ENCODE data around the genes DCTPP1 and ZNF747.

- PRO-cap = no peak
Measured at GRCh38 chr16:30187705-30188110, 4.3 kb downstream of the CORO1A start.

- PRO-cap = bidirectional peak, plus-strand start at chr16:30355922, minus-strand start at chr16:30355847
Measured at GRCh38 chr16:30355608-30356089, 541 bp upstream of the CD2BP2 start.

DNA sequence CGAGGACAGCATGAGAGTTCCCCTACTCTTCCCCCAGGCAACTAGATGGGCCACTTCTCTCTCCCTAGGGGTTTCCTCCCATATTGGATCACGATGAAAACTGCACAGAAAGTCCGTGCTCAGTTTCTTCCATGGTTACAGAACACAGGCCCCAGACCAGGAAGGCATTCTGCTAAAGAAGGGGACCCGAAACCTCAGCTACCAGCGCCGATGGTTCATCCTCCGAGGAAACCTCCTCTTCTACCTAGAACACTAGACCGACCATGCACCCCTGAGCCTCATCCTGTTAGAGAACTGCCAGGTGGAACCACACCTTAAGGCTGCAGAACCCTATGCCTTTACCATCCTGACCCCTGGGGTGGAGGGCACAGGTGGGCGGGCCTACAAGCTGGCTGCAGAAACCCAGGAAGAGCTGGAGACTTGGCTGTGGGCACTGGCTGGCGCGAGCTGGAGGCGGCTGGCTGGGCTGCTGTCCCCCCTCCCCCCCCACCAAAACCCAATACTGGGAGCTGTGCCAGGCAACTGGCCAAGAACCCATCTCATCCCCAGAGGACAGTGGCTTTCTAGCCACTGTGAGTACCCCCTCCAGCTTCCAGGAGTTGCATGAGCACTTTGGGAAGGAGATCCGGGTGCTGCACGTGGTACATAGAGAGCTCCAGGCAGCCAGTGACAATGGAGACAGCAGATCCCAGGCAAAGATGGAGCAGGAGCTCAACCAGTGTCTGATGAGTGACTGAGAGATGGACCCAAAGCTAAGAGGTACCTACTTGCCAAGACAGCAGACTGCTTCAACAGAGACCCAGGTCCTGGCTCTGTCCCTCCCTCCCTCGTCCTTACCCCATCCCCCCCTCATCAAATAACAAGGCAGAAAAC is 1.4 kb upstream of the CD2BP2 start:
- PRO-cap = no peak

DNA sequence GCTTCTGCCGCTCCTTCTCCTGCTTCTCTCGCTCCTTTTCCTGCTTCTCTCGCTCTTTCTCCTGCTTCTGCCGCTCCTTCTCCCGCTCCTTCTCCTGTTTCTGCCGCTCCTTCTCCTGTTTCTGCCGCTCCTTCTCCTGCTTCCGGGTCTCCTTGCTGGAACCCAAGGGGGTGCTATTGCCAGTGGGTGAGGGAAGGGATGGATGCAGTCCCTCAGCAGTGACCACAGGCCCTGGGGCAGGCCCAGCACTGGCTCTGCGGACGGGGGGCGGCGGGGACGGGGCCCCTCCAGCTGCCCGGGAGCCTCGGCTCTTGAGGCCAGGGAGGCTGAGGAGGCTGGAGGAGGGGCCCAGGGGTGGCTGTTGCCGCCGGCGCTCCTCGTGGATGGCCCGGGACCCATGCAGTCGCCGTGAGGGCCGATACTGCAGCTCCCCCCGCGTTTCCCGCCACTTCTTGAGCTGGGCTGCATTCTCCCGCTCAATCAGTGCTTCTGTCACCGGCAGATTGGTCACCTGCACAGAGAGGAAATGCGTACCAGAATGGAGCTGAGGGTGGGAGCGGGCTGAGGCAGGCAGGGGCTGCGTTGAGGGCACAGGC is 3.1 kb upstream of the CD2BP2 start:
- PRO-cap = no peak

GRCh38 chr16:30395665-30395848 is 337 bp downstream of the ZNF48 start:
- PRO-cap = no peak

- PRO-cap = bidirectional peak, plus-strand start at chr16:30430243, minus-strand start at chr16:30430015
Measured at GRCh38 chr16:30429886-30430713, at the start of gene DCTPP1. DCTPP1 (minus strand) TSS chr16:30430030.

DNA sequence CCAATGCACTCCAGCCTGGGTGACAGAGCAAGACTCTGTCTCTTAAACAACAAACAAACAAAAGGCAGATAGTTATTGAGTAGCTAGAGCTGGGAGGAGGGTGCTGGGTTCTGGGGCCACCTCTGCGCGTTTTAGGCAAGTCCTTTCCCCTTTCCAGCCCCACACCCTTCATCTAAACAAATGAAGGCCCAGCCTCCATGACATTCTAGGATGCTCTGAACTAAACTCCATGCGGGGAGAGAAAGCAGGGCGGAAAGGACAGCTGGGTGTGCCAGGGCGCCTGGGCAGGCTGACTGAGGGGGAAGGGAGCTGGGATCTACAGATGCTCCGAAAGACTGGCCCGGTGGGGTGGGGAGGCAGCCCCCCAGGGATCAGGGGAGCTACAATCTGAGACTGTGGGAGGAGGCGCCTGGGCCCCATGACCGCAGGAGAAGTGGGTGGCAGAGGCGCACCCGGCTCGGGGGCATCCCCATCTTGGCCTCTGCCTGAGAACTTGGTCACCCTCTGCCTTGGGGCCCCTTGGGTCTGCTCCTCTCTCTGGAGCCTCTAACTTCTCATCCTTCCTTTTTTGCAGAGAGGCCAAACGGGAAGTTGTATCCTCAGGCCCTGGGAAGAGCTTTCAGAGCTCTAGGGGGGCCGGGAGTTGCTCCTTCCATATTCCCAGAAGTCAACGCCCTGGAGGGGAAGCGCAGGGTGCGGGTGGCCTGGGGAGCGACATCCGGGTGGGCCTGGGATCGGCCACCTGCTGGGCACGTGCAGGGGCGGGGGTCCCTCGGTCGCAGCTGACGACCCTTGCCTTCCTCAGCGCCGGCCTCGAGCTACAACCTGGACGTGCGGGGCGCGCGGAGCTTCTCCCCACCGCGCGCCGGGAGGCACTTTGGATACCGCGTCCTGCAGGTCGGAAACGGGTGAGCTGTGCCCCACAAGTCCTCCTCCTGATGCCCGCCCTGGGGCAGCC is 1.1 kb downstream of the ITGAL start:
- PRO-cap = no peak

- PRO-cap = bidirectional peak, plus-strand start at chr16:30534411, minus-strand start at chr16:30534312; bidirectional peak, plus-strand start at chr16:30534633, minus-strand start at chr16:30534608; bidirectional peak, plus-strand start at chr16:30535062, minus-strand start at chr16:30534884
Measured at GRCh38 chr16:30534147-30535206, at the start of gene ZNF747. ZNF747 (minus strand) TSS chr16:30534858.

DNA sequence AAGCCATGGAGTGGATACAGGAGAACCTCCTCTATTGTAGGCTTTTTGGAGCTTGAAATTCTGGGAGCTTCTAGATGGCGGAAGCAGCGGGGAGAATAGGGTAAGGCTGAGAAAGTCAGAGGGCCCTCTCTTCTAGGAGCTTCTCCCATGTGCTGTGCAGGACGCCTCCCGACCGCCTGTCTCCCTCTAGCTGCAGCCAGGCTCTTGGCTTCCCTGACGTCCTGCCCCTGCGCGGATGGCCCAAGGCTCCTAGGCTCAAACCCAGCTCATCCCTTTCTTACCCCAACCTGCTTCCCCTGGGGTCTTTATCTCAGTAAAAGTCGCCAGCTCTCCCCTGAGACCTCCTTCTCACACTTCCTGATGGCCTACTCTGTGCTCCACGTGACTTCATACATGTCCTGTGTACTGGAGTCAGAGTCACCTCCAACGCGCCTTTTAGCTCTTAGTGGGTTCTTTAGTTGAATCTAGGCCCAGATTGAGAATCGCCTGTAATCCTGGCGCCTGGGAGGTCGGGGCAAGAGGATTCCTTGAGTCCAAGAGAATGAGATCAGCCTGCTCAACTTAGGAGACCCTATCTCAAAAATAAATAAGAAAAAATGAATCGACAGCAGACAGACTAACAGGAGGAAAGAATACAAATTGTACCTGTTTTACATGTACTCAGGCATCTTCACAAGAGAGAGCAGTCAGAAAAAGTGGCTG is 1.2 kb upstream of the ZNF747 start:
- PRO-cap = unidirectional peak, minus-strand start at position 97 of the sequence; unidirectional peak, minus-strand start at position 178 of the sequence

DNA sequence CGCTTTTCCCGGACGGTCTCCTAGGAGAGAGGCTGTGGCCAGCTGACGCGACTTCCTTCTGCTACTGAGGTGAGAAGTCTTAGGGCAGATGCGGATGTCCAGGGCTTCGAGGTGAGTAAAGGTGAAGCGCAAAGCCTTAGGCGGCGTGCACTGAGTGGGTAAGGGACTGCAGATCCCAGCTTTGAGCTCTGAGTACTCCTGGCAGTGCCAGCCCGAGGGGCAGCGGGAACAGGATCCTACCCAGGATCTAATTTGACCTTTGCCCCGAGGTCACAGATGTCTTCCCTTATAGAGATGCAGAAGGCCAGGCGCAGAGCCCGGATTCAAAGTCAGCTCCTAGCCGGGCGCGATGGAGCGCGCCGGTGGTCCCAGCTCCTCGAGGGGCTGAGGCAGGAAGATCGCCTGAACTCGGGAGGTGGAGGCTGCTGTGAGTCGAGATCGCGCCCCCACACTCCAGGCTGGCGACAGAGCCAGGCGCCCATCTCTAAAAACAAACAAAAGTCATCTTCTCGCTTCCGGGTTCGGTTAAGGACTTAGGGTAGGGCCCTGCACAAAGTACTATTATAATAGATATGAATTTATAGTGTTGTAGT is 583 bp upstream of the ZNF785 start:
- PRO-cap = no peak

GRCh38 chr16:30651988-30652235 is 1.2 kb downstream of the PRR14 start:
- PRO-cap = no peak

GRCh38 chr16:30663976-30665193 is 6.2 kb downstream of the FBRS start:
- PRO-cap = no peak

GRCh38 chr16:30668593-30669237 is 10.5 kb downstream of the FBRS start:
- PRO-cap = no peak

DNA sequence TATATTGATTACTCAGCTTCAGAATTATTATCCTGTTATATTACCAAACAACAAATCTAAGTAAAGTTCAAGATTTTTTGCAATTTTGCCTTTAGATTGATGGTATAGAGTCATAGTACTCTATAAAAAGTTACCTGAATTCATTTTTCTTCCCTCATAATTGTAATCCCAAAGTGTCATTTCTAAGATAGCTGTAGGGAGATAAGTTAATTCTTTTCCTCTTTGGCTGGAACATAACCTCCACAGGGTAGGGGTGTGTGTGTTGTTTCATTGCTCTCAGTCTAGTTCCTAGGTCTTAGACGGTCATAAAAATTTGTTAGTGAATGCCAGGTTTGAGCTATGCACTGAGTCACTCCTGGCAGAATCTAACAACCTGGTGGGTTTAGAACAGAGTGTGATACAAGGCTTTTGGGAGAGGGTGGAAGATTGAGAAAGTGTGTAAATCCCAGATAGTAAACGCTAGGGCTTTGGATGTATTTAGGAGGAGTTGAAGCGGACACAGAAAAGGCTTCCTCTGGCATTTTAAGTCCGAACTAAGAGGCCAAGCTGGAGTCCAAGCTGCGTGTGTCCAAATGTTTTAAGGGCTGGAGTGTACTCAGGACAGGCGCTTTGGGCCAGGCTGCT is 903 bp upstream of the PHKG2 start:
- PRO-cap = no peak

DNA sequence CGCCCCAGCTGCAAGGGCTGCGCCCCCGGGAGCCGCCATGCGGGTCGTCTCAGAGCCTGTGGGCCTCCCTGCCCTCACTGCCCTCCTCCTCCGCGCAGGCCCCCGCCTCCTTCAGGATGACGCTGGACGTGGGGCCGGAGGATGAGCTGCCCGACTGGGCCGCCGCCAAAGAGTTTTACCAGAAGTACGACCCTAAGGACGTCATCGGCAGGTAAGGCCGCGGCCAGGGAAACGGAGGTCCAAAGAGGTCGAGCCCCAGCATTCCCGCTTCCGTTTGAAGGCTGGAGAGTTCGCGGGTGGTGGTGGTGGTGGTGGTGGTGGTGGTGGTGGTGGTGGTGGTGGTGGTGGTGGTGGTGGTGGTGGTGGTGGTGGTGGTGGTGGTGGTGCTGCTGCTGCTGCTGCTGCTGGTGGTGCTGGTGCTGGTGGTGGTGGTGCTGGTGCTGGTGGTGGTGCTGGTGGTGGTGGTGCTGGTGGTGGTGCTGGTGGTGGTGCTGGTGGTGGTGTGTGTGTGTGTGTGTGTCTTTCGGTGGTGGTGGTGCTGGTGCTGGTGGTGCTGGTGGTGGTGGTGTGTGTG is 567 bp downstream of the PHKG2 start:
- PRO-cap = bidirectional peak, plus-strand start at position 114 of the sequence, minus-strand start at position 79 of the sequence

GRCh38 chr16:30768969-30769918 is 7.1 kb downstream of the RNF40 start:
- PRO-cap = no peak

DNA sequence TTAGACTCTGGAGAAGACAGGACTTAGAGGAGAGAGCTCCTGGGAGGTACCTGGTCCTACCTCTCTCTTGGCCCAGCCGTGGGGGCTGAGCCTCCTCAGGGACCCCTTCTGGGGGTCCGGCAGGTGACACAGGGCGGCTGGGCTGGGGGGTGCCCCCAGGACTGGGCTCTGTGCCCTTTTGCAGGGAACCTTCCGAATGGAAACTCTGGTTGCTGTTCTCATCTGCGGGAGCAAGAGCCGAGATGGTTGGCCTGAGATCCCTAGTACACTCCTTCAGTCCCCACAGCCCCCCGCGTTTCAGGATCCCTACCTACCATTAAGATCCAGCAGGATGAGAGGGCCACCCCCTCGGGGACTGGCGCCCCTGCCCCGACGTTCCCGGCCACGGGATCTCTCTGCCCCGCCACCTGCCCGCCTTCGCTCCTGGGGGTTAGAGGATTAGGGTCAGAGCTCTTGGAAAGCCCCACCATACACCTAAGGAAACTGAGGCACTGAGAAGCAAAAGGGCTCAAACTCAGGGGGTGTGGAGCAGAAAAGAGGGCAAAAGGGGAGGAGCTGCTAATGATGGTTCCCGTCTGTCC is 1.3 kb downstream of the BCL7C start:
- PRO-cap = no peak

DNA sequence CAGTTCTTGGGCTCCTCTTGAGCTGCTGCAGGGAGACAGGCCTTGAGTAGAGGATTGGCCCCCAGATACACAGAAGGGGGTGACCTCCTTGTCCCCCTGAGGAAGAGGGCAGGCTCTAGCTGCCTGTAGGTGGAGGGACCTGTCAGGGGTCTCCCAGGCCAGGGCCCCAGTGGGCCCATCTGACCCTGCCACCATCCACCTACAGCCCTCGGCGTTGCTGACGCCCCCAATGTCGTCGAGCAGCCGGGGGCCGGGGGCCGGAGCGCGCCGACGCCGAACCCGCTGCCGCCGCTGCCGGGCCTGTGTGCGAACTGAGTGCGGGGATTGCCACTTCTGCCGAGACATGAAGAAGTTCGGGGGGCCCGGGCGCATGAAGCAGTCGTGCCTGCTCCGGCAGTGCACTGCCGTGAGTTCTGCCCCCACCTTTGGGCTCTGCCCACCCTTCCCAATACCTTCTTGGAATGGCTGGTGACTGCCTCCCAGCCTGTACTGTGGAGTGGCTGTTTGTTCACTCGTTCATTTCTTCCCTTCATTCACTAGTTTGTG is 2.2 kb downstream of the FBXL19 start:
- PRO-cap = no peak

DNA sequence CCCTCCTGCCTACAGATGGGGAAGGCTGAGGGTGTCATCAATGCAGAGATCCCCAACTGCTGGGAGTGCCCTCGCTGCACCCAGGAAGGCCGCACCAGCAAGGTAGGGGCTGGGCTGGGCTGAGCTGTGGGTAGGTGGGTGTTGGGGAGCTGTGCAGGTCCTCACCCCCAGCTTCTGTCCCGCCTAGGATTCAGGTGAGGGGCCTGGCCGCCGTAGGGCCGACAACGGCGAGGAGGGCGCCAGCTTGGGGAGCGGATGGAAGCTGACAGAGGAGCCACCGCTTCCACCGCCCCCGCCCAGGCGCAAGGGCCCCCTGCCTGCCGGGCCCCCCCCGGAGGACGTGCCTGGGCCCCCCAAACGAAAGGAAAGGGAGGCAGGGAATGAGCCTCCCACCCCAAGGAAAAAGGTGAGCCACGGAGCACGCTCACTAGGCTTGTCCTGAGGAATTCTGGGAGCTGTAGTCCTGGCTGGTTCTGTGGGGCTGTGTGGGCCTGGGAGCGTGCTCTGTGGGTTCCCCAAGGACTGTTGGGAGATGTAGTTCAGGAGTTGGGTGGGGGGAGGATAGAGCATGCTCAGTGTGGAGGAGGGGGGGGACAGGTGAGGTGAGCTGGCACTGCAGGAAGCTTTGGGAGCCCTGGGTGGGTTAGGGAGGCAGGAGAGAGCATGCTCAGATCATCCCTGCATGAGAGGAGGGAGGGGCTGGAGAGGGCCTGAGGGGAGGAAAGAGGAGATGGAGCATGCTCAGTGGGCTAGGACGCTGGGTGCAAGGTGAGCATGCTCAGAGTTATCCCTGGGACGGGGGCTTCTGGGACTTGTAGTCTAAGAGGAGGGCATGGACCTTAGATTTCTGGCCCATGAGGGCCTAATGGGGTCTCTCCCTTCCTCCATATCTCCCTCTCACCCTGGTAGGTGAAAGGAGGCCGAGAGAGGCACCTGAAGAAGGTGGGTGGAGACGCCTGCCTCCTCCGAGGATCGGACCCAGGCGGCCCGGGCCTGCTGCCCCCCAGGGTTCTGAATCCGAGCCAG is 4.5 kb downstream of the FBXL19 start:
- PRO-cap = no peak

DNA sequence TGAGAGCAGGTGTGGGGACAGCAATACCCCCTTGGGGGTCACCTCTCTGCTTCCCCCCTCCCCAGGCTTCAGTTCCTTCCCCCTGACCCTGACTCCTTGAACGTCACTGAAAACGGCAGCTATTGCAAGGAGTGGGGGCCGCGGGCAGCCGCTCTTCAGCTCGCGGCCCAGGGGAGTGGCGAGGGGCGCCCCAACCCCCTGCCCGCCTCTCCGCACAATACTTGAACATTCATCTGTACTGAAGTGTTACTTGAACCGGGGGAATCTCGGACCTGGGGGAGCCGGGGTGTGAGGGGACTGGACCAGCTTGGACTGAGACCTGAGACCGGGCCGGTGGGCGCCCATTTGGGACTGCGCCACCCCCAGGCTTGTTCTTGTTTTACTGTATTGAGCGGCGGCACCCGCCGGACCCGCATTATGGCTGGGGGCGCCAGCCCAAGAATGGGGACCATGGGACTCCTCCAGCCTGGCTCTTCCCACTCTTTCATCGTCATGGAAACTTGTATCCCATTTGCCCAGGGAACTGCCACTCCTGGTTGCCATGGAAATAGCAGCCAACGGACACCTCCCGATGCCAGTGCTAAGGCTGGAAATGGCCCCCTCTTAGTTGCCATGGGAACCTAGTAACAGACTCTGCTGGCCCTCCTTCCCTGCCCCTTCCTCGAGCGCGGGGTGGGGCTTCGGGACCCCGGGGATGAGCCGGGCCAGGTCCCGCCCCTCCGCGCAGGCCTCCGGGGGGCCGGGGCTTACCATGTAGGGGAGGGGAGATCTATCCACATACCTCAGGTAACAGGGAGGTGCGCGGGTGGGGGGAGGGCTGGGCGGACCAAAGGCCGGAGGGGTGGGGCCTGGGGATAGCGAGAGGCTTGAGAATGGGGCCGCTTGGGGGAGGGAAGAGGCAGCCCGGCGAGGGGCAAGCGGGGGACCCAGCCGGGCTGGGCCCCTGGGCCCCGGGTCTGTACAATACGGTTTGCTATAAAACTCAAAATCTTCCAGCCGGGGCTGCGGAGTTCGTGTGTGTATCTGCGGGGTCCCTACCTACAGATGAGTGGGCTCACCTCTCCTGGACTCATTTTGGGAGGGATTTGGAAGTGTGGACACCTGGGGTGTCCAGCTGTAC is 725 bp upstream of the ORAI3 start:
- PRO-cap = bidirectional peak, plus-strand start at position 673 of the sequence, minus-strand start at position 439 of the sequence

Measured in vermiform appendix (tissue), 1 donor.